Left lung (tissue), 1 donor: Measurements from ENCODE around the genes PMEL and RDH16.

GRCh38 chr12:55845432-55845709 lies 2.6 kb upstream of the MMP19 start:
- PRO-cap = no peak

DNA sequence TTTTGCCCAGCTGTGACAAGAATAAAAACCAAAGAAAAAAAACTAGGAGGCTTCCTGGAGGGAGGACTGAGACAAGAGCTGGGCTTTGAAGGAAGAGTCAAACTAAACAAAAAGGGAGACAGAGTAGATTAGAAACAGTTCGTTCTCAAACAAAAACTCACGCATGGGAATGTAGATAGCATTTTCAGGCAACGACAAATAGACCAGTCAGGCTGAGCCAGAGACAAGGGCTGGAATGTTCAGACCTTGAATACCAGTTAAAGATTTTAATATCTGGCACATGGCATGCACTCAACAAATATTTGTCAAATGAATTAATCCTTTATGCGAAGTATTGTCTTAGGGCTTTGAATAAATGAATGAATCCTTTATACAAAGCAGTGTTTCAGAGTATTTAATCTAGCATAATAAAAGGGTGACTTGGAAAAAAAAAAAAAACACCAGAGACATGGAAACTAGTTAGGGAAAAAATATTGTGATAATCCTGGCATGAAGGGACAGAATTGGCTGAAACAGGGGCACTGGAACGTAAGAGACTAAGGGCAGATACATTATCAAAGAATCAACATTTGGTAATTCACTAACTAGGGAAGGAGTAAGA lies 18.4 kb downstream of the PYM1 start:
- PRO-cap = no peak

- PRO-cap = no peak
Measured at GRCh38 chr12:55930090-55930399, 917 bp upstream of the DGKA start.

DNA sequence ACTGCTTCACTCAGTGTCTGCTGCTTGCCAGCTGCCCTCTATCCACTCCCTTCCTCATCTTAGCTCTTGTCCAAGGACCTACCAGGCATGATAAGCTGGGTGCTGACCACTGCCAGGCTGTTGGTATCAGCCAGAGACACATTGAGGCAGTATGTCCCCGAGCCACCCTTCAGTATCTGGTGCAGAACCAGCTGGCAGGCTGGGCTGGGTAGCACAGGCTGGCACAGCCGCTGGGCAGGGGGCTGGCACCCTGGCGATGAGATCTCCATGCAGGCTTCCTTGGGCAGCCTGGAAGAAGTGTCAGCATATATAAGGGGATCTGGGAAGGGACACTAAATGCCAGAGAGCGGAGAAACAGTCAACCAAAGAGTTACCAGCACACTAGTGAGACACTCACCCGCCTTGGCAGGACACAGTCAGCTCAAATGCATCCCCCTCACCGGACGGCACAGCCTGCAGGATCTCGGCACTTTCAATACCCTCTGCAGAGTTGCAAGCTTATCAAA lies 10.4 kb downstream of the PMEL start:
- PRO-cap = no peak

GRCh38 chr12:55965837-55966530 lies at the start of gene PMEL:
Gene PMEL, minus strand, starts transcription at chr12:55966042.
- PRO-cap = bidirectional peak, plus-strand start at chr12:55966112, minus-strand start at chr12:55966039

GRCh38 chr12:56035914-56036940 lies 5.5 kb upstream of the RPS26 start:
- PRO-cap = no peak

DNA sequence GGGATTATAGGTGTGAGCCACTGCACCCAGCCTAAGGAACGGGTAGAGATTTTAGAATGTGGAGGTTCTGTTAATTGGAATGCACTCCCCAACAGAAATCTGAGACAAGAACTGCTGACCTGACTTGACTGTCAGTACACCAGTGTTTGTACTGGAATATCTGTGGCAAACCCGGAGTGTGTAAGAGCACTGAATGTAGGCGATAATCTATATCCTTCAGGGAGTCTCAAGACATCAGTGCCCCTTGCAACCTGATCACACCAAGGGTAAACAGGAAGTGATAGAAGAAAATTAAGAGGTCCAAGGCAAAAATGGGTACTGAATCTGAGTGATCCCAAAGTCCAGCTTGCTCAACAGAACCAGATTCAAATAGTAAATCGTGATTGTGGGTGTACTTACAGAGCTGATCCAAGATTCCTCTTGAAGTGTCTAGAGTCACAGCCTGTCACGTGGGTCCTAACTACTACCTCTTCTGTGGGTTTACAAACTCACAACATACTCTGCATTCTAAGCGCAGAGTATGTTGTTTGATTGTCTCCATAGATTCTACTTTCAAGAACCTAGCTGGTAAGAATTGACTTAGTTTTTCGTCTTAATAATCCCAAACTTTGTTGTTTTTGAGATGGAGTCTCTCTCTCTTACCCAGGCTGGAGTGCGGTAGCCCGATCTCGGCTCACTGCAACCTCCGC lies 3.8 kb downstream of the RPS26 start:
- PRO-cap = no peak

- PRO-cap = unidirectional peak, plus-strand start at chr12:56046437
Measured at GRCh38 chr12:56046023-56046645, 4.4 kb downstream of the RPS26 start.

- PRO-cap = no peak
Measured at GRCh38 chr12:56122473-56123068, 4.5 kb downstream of the ZC3H10 start.

- PRO-cap = no peak
Measured at GRCh38 chr12:56153230-56154108, 1.1 kb downstream of the MYL6B start.

- PRO-cap = no peak
Measured at GRCh38 chr12:56181568-56181965, 7.7 kb downstream of the SMARCC2 start.

GRCh38 chr12:56206559-56207030 lies 15.1 kb downstream of the RNF41 start:
- PRO-cap = unidirectional peak, minus-strand start at chr12:56206770

DNA sequence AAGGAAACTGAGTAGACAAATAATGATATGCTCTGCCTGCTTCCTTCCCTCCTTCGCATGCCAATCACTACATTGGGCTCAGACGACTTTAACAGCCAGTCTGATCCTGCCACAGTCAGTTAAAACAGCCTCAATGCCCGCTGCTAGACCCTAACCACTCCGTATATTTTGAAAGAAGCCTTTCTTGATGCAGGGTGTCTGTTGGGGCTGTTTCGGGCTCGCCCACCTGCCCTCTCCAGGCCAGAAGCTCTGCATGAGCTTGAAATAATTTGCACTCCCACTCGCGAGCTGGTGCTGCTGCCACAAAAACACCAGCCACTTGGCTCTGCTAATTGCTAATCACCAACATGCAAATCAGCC lies 15.6 kb downstream of the BAZ2A start:
- PRO-cap = no peak

DNA sequence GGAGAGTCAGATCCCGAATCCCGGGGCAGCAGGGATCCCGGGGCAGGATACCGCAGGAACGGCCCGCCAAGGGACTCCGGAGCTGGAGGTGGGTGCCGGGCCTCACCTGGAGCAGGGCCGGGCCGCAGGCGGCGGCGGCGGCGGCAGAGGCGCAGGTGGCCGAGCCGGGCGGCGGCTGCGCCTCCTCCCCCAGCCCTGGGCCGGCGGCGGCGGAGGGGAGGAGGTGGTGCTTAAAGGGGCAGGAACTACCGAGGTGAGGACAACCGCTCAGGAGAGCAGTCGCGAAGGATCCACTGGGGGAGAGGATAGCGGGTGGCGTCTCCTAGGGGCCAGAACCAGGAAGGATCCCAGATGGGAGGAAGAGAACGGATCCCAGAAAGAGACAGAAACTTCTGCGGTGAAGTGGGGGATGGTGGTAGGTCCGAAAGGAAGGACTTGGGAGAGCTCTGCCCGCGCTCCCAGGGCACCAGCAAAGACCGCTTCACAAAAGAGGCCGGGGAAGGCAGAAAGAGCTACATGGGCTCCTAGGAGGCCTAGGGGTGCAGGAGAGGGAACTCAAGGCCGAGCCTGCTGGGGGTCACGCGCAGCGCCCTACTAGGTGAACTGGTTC lies 4.8 kb upstream of the BAZ2A start:
- PRO-cap = bidirectional peak, plus-strand start at position 262 of the sequence, minus-strand start at position 157 of the sequence

DNA sequence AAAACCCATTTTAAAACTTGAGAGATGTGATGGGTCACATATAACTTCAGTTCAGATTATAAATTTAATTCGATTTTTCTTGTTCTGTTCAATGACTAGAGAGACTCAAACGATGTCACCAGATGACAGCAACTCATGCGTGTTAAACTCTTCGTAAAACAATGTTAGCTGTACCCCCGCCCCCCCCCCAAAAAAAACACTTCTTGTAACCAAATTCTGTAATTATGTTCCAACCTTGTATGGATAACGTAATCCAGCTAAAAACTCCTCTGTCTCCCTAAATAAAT lies 603 bp upstream of the NACA start:
- PRO-cap = unidirectional peak, plus-strand start at position 108 of the sequence

- PRO-cap = no peak
Measured at GRCh38 chr12:56956960-56958158, at the start of gene RDH16. Gene RDH16, minus strand, starts transcription at chr12:56957608.

DNA sequence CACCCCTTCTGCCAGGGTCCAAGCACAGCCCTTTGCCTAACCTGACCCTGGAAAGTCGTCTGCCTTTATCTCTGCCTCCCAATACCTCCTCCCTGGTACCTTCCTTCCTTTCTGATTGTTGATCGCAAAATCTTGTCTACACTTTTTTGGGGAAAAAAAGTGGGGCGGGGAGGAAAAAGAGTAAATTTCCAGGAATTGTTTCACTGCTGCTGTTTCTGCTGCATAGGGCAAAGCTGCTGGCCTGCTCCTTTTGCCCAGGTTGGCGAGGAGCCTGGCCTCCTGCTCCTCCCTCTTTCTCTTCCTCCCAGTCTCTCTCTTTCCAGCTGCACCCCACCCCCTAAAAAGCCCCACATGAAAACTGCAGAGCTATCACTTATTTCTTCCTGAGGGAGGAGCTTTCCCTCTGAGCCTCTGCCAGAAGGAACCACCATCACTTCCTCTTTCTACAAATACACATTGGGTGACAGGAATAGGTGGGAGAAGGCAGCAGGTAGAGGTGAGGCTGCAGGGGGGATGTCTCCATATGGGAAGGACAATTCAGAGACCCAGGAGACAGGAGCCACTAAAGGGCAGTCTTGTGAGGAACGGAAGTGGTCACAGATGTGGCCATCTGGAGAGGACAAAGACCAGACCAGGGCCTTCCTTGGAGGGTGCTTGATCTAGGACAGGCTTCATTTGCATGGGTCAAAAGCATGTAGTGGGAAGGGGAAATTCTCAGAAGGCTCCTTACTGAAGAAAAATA lies 2.9 kb upstream of the GPR182 start:
- PRO-cap = unidirectional peak, minus-strand start at position 314 of the sequence

- PRO-cap = no peak
Measured at GRCh38 chr12:56996548-56996966, 2.3 kb downstream of the GPR182 start.

DNA sequence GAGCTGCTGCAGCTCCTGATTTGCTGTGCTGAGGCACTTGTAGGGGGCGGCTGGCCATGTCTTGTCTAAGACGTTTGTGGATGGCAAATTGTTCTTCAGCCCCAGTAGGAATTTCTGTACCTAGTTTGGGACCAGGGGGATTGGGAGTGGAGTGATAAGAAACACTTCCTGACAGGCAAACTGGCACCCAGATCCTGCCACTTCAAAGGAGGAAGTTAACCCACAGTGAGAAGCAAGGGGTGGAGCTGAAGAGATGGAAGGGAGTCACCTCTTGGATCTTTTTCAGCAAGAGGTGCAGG lies 14.7 kb upstream of the TAC3 start:
- PRO-cap = no peak

- PRO-cap = no peak
Measured at GRCh38 chr12:57059696-57060440, 9.9 kb upstream of the MYO1A start.